Ileum (tissue), 1 donor: Measurements from ENCODE around the gene SELPLG.

GRCh38 chr12:106768936-106769519 lies 5.5 kb upstream of the RIC8B start:
- PRO-cap = no peak

- PRO-cap = no peak
Measured at GRCh38 chr12:106793739-106794401, 19.4 kb downstream of the RIC8B start.

GRCh38 chr12:107027392-107028019 lies 40.6 kb upstream of the MTERF2 start:
- PRO-cap = no peak

DNA sequence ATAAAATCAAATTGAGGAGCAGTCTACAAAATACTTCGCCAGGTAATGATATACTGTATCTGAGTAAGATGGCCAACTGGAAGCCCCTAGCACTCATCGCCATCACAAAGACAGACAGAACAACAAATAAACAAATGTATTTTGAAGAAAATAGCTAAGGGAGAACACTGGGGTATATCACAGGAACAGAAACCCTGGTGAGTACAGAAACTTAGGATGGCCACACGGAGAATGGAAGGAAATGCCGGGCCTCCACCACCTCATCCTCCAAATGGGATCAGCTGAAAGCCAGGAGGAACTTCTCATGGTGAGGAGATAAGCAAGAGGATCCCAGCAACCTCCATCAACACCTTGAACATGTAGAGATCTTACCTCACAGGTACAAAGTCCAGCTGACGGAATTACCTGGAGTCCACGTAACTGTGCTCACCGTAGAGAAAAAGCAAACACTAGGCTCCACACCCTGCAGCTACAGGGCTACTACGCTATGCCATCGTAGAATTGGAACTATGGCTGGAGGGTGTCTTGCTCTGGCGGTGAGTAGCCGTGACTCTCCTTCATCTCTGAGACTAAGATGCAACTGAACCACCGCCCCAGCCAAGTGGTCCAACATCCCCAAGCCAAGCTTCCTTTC lies 50.7 kb downstream of the CRY1 start:
- PRO-cap = no peak

GRCh38 chr12:107320070-107320801 lies 2.0 kb downstream of the ABTB3 start:
- PRO-cap = bidirectional peak, plus-strand start at chr12:107320371, minus-strand start at chr12:107320256

GRCh38 chr12:107392819-107393292 lies 74.6 kb downstream of the ABTB3 start:
- PRO-cap = no peak

GRCh38 chr12:107657599-107658528 lies 27.7 kb upstream of the PWP1 start:
- PRO-cap = no peak

- PRO-cap = no peak
Measured at GRCh38 chr12:107660728-107661289, 24.8 kb upstream of the PWP1 start.

- PRO-cap = no peak
Measured at GRCh38 chr12:107843257-107843654, 68.8 kb downstream of the ASCL4 start.

GRCh38 chr12:107845417-107846236 lies 71.1 kb downstream of the ASCL4 start:
- PRO-cap = no peak

GRCh38 chr12:108113026-108113925 lies 15.8 kb upstream of the WSCD2 start:
- PRO-cap = no peak

DNA sequence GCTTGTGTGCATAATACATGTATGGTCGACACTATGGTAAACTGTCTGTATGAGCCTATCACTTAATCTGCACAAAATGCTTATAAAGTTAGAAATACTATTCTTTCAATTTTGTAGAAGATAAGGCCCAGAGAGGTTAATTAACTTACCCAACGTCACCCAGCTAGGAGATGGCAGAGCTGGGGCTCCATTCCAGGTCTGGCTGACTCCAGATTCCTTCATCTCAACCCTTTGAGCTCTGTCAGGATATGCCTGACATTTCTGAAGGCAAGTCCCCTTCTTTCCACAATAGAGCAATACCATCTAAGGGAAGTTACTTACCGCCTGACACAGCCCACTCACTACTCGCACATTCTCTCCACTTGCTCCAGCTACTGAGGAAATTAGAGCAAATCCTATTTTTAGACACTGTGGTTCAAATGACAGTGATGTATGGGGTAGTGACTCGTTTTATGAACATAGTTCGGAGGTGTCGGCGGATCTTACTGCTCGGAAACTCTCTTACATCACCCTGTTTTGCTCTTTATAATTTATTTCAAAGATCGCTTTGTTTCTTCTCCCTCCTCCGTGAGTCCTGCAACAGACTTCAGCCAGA lies 2.1 kb upstream of the WSCD2 start:
- PRO-cap = no peak

DNA sequence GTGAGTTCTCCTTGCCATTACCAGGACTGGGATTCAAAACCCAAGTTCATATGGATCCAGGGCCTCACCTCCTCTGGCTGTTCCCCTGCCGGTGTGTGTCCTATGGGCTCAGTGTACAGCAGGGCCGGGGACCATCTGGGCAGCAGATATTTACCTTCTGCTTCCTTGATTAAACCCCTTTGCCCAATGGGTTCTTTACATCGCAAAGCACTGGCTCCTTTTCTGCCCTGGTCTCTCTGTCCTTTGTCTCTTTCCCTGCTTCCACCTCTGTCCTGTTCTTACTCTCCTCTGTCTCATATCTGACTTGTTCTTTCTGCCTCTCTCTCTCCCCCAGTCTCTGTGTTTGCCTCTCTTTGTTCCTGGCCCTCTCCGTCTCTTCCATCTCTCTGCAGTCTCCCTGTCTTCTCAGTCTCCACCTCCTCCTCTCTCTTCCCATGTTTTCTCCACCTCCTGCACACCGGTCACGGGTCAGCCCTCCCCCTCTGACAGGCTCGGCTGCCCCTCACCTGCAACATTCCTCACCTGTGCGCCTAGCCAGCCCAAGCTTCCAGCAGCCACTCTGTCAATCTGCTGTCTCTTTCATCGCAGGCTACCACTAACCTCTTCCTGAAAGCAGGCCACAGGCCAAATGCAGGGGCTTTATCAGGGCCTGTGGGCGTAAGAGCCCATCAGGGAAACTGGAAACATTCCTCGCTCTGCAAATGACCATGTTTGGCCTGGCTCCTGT lies 34.7 kb downstream of the CMKLR1 start:
- PRO-cap = no peak

DNA sequence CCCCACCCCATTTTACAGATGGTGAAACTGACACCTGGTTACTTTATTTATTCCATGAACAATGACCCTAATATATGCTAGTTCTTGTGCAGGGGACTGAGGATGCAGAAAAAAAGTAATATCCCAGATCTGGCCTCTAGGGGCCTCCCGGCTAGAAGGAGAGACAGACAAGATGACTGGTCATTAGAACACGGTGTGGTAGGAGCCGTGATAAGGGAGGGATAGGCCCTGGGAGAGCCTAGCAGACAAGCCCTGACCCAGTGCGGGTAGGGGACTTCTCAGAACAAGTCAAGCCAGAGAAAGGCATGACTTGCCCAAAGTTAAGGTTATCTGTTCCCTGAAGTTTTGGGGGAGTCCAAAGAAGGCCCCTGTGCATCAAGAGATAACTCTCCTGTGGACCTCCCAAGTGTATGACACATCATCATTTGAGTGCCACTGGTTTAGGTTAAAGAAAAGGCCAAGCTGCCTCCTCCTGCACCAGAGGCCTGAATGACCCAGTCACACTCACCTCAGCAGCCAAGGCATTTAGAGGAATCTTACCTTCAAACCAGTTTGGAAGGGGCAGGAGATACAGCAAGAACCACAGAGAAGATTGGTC lies 1.7 kb downstream of the CMKLR1 start:
- PRO-cap = unidirectional peak, plus-strand start at position 186 of the sequence

GRCh38 chr12:108633461-108634293 lies at the start of gene SELPLG:
Gene SELPLG, minus strand, starts transcription at chr12:108633894.
- PRO-cap = bidirectional peak, plus-strand start at chr12:108633986, minus-strand start at chr12:108633884

- PRO-cap = no peak
Measured at GRCh38 chr12:108638128-108638984, 4.7 kb upstream of the SELPLG start.

GRCh38 chr12:108645834-108646276 lies 12.2 kb upstream of the SELPLG start:
- PRO-cap = no peak

DNA sequence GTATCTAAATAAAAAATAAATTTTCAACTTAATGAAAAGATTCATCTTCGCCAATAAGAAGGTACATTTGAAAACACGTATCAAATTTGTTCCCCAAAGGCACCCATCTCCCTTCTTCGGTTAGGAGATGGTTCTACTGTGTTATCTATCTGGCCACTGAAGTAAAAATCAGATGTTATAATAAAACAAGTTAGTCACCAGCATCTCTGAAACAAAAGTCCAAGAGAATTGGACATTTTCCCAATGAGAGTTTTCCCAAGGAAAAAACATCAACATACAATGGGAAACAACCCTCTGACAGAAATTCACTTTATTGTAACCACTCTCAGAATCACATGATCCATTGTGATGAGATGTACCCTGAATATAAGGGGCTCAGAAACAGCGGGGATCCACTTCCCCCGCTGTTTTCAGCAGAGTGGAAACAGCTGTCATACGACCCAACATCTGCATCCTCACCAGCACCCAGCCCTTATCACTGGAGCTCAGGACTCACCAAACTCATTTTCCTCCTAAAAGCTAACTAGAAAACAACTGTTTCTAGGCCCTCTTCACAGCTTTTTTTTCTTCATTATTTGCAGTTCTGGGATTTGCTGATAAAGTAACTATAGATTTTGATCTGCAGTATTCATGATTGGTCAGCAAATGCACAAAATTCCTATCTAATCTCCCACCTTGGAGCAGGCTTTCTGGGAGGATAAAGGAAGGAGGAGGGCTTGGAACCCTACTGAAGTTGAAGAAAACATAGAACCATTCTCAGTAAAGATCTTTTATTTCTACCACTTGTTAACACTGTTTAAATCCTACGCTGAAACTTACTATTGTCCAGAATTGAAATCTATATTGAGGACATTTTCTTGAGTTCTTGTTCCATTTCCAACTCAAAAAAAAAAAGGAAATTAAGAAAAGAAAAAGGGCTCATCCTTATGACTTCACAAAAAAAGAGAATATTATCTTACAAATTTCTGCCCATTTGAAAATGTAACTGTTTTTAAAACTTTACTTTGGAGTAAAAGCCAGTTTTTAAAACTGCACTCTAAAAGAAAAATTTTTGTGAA lies 31.2 kb downstream of the CORO1C start:
- PRO-cap = no peak

DNA sequence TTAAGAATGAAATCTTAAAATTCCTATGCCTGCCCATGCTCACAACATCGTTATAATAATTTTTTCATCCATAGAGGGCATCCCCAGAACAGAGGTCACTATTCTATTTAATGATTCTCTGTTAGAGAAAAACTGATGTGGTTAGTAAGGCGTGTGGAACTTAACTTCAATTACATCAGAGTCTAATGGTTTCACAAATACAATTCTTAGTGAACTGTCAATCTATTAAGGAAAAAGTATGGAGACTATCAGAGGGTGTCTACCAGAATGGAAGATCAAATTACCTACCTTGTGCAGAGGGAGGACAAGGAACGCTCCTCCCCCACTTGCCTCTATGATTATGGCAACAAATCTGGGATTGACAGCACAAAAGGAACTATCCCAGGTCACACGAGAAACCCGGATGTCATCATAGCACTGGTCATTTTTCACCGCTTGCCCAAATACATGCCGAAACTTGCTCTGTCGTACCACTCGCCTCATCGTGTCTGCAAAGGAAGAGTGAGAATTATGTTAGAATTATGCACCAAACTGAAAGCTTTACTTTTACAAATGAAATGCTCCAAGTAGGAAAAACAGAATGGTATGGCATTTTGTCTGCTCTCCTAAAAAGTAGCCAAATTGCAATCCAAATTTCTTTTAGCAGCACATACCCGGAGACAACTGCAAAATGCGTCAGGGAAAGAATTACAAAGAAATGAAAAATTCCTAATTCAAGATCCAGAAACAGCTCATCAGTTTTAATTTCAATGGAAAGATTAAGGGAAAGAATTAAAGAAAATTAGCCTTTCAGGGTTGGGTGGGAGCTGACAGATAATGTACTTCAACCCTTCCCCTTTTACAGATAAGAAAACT lies 30.3 kb downstream of the CORO1C start:
- PRO-cap = no peak

DNA sequence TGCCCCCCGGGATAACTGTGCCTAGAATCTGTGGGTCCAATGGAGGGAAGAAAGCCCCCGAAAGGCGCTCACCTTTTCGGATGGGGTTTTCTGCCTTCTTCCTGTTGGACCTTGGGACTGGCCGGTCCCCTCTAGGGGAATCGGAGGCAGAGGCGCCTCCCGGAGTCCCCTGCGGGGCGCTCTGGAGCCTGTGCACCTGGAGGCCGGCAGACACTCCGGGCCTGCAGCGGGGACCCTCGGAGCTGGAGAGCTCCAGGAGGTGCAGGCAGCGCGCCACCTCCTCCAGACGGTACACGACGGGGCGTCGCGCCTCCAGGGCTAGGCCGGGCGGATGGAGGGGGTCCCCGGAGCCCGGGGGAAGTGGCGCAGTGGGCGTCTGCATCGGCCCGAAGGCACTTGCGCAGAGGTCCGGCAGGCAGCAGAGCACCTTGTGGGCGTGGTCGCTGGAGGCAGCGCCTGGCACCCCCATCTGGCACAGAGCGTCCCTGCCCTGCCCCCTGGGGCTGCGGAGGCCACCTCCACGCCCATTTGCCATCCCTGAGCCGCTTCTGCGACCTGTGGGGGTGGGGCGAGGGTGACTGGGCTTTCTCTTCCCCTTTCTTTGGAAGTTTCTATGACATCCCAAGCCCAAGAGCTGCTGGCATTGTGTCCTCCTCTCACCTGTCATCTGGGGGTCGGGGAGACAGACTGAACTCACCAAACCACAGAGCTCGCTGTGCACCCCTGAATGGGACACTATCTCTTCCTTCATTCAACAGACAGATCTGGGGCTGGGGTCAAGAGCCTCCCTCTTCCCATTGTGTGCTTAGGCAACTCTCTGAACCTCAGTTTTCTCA lies 37.4 kb upstream of the CORO1C start:
- PRO-cap = no peak